T47D (cell line): ENCODE data around the genes ZNF3, MEPCE and AGFG2.

- RRBS: no CpG with 5 or more reads among the region's 10 CpGs
Measured at GRCh38 chr7:99625729-99626453, 9.1 kb downstream of the ZSCAN25 start.

GRCh38 chr7:99672488-99673524 lies 7.0 kb downstream of the CYP3A5 start:
- RRBS: no CpG with 5 or more reads among the region's 10 CpGs

DNA sequence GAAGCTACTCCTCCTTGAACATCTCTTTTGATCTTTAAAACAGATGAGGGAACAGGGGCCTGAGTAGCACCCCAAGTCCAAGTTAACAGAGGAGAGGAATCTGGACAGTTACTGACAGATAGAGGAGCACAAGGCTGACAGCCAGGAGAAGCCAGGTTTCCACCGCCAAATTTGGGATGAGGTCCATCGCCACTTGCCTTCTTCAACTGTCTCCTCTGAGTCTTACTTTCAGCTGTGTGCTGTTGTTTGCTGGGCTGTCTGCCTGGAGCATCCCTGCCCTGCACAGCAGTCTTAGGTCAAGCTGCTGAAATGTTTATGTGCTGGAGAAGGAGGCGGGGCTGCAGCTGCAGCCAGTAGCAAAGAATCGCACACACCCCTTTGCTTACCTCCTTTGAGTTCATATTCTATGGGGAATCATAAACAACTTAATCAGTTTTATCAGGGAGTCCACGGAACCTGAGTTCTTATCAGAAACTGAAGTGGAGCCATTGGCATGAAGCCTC lies 20.1 kb upstream of the CYP3A5 start:
- RRBS: no CpG with 5 or more reads among the region's 5 CpGs

DNA sequence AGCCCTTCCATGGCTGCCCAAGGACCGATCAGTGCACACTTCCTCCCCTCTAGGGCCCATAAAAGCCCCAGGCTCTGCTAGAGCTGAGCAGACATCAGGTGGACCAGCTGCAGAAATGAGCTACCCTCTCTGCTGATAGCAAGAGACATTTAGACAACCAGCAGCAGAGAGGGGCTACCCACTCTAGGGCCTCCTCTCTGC lies 4.5 kb upstream of the CYP3A43 start:
- RRBS: no CpG with 5 or more reads among the region's 1 CpG

DNA sequence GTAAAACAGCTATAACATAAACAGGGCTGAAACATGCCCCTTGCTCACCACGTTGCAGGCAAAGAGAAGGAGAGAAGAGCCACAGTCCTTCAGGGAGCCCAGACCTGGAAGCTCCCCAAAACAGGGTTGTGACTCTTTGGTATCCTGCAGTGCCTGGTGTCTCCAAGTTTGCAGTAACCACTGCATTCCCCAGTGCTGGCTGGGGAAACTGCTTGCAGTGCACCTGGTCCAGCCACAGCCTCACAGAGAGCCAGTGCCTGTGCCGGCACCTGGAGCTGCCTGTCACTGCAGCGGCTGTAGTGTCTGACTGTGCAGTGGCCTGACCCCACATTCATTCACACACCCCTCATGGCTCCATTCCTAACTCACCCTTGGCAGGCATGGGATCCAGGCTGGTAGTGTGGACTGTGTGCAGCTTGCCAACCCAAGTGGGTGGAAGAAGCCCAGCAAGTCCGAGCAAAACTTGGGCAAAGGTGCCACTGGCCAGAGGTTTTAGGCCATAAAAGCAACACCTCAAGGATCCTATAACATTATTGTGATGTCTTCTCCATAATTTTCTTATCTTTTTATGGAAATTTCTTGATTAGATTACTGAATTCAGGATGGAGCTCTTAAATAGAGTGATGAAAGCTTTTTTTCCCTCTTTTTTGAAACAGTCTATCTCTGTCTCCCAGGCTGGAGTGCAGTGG lies 3.7 kb upstream of the CYP3A43 start:
- RRBS: no CpG with 5 or more reads among the region's 4 CpGs

DNA sequence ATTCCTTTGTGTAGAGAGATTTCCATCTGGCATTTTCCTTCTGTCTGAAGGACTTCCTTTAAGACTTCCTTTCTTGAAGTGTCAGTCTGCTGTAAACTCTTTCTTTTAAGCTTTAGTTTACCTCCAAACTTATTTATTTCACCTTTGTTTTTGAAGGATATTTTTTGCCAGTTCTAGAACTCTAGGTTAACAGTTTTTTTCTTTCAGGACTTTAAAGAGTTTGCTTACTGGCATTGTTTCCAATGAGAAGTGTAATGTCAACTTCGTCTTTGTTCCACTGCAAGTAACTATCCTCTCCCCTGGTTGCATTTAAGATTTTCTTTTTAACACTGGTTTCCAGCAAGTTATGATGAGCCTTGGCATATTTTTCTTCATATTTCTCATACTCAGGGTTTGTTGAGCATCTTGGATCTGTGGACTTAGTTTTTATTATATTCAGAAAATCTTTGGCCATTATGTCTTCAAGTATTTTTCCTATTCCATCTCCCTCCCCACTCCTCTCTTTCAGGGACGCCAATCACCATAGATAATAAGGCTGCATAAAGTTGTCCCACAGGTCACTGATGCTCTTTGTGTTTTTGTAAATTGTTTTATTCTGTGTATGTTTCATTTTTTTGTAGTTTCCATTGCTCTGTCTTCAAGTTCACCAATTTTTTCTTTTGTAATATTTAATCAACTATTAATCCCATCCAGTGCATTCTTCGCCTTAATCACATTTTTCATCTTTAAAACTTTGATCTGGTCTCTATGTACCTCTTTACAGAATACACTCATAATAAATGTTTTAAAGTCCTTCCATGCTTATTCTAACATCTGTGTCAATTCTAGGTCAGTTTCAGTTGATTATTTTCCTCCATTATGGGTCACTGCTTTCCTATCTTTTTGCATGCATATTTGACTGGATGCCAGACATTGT lies 18.5 kb downstream of the TRIM4 start:
- RRBS: no CpG with 5 or more reads among the region's 3 CpGs

GRCh38 chr7:100034102-100035320 lies 15.1 kb upstream of the ZSCAN21 start:
- RRBS: no CpG with 5 or more reads among the region's 18 CpGs

DNA sequence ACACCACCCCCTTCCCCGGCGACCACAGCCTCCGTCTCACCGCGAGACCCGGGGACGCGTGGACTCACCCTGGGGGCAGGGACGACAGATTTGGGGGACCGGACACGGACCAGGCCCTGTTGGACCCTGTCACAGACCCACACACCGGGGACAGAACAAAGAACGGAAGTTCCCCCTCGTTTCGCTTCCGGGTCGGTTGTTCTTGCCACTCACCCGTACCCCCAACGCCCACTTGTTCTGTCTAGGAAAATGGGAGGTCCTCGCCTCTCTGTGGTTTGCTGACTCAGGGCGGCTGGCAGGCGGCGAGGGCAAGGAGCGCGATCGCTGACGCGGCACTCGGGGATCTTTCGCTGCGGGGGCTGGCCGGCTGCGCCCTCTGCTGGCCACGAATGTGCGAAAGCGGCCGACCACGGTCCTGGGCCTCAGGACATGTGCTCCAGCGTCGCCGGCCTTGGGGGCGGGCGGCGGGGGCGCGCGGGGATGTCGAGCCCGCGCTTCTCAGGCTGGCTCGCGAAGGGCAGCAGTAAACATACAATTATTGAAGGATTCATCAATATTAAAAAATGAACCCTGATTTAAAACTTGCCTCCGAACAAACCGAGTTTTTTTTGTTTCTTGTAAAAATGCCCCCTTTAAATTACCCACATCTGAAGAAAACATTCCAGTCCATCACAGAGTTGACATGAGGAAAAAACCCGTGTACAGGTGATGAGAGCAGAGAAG lies at the start of gene ZNF3:
Gene ZNF3 (minus strand): TSS at position 157 of the 723 bp plus-strand sequence.
- RRBS: 2% methylated on average over 16 of the region's 55 CpGs

GRCh38 chr7:100130682-100131426 lies 4.1 kb downstream of the MBLAC1 start:
- RRBS: 2% methylated on average over 10 of the region's 23 CpGs

- RRBS: 0% methylated on average over 3 of the region's 29 CpGs
Measured at GRCh38 chr7:100148340-100148817, 339 bp upstream of the LAMTOR4 start.

DNA sequence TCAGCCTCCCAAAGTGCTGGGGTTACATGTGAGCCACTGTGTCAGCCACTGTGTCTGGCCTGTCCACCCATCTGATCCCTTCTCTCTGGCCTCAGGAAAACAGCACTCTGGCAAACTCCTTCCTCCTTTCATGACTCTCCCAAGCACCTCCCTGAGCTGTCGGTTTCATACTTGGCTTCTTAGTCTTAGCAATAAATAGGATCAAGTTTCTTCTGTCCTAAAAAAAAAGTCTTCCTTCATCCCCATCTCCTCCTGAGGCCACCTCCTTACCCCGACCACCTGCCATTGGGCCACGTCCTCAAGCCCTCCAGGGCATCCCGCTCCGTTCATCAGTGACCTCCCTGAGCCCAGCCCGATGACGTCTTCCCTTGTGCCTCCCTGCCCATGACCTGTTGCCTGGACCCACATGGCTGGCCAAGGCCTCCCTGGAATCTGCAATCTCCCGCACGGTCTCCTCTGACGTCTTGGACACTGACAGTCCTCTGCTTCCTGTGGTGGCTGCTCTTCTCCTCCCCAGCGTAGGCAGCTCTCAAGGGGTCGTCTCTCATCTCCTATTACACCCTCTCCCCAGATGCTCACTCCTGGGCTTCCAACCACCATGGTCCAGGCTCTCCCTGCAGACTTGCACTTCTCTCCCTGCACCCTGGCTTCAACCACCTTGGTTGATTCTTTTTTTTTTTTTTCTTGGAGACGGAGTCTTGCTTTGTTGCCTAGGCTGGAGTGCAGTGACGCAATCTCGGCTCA lies 26.6 kb downstream of the PVRIG start:
- RRBS: no CpG with 5 or more reads among the region's 15 CpGs

DNA sequence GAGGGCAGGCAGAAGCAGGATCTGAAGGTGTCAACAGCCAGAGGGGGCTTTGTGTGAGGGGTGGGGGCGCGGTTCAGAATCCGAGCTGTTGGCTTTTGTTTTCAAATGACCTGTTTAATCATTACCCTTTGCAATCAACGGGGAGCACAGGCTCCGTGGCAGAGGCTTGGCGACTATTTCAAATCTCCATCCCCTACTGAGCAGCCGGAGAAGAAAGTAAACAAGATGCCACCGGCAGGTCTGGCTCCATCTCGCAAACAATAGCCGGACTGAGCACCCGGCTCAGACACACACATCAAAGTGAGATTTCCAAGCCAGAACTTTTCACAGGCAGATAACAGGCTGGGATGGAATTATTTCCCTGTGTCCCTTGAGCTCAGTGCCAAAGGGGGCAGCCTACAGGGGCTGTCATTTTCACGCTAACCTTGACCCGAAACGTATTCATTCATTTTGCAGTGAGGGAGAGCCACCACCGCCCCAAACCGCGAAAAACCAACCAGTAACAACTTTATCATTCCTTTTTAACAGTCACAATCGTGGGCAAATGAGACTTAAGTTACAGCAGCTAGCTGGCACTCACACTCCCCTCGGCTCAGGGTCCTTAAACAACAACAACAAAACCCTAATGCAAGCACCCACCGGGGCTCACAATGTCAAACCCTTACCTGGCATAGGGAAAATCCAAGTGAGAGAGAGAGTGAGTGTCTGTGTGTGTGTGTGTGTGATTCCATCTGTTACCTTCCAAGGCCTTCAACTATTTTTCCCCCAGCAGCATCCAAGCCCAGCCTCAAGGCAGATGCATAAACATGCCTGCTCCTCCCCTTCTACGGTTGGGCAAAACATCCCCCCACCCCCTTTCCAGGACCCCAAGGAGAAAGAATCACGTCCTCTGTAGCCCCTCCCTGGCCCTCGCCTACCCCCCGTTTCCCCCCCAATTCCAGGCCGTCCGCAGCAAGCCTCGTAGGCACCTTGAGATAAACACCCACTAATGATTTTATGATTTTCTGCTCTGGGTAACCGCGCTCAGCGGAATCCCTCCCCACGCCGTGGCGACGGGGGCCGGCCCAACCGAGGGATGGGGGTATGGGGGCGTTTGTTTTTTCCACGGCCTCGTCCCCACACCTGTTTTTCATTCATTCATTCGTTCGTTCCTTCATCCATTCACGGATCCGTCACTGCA lies 36.7 kb upstream of the SPDYE3 start:
- RRBS: no CpG with 5 or more reads among the region's 43 CpGs

DNA sequence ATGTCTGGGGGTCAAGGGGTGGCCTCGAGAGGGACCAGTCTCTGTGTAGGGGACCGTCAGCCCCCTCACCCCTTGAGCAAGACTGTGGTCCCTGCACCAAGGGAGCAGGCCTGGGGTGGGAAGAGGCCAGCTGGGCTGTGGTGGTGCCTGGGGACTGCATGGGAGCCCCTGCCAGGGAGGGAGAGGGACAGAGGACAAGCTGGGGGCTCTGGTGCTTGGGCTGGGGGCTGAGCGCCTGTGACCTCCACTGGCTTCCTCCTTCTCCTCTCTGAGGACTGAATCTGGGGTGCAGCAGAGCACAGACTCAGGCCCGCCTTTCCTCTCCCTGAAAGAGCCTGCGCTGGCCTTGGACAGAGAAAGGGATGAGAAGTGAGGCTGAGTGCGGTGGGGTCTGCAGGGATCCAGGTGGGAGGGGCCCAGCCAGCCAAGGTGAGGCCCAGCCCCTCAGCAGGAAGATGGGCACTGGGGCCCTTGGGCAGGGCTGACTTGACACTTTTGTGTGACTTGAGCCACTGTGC lies 691 bp upstream of the PILRB start:
- RRBS: no CpG with 5 or more reads among the region's 6 CpGs

DNA sequence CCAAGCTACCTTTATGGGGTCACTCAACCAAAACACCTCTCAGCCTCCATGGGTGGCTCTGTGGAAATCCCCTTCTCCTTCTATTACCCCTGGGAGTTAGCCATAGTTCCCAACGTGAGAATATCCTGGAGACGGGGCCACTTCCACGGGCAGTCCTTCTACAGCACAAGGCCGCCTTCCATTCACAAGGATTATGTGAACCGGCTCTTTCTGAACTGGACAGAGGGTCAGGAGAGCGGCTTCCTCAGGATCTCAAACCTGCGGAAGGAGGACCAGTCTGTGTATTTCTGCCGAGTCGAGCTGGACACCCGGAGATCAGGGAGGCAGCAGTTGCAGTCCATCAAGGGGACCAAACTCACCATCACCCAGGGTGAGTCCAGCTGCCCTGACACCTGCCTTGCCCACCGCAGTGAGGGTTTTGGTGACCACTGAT lies 809 bp downstream of the PILRB start:
- RRBS: 97% methylated on average over 4 of the region's 11 CpGs

DNA sequence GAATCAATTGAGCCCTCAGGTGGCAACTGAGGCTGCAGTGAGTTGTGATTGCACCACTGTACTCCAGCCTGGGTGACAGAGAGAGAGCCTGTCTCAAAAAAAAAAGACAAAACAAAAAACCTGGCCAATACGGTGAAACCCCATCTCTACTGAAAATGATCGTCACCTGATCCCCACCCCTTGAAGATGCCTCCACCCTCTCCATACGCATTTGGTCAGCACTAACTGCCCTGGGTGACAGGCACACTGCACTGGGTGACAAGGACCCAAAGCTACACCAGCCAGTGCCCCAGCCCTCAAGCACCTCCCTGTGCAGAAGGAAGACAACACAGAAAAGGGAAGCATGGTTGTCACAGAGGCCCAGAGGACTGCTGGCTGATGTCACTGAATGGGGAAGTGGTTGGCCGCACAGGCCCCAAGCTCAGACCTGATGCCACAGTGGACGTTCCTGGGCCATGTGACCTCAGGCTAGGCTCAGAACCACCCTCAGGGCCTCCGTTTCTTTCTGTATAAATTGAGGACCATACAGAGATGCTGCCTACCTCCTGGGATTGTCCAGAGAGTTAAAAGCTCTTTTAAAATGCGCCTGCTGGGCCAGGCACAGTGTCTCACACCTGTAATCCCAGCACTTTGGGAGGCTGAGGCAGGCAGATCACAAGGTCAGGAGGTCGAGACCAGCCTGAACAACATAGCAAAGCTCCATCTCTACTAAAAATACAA lies 4.2 kb upstream of the PILRA start:
- RRBS: no CpG with 5 or more reads among the region's 8 CpGs

DNA sequence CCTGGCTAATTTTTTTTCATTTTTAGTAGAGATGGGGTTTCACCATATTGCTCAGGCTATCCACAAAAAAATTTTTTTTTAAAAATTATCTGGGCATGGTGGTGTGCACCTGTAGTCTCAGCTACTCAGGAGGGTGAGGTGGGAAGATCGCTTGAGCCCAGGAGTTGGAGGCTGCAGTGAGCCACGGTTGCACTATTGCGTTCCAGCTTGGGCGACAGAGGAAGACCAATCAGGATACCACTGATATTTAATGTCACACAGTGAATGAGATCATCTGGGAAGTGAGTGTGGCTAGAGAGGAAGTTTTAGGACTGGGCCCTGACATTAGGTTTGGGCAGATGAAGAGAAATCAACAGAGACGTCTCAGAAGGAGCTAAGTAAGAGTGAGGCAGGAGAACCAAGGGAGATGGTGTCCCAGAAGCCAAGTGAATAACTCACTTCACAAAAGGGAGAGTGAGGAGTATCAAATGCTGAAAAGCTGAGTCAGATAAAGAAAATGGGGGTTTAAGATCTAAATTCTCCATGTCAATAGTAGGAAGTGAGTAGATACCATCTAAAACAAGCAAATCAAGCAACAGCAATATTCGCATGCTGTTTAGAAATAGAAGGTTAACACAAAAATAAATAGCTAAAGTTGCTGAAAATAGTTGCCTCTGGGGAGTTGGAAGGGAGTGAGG lies 11.4 kb downstream of the PILRA start:
- RRBS: no CpG with 5 or more reads among the region's 6 CpGs

DNA sequence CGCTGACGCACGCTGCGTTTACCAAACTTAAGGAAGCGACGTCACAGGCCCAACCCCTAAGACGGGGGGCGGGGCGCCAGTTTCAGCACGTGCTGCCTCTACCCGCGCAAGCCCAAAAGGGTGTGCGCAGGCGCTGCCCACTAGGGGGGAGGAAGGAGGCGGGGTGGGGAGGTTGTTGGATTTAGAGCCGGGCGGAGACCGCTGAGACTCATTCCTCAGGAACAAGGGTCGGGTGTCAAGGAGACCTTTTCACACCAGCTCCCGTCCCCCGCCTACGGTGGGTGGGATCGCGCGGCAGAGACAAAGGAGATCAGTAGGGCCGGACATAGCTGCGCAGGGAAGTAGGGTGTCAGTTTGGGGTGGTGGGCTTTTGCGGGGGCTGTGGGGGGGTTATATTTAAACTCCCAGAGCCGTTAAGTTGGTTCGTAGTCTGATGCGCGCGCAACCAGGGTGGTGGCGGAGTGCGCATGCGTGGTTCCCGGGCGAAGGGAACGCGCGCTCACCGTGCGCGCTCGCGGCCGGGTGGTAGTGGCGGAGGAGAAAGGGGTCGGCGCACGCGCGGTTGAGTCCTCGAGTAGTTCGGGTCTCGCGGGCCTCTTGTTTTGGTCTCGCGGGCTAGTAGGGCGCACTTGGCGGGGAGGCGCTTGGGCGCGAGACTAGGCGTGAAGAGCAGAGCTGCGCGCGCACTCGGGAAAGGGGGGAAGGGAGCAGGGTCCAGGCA lies at the start of gene MEPCE:
Gene MEPCE (plus strand): TSS at position 595 of the 721 bp plus-strand sequence.
- RRBS: 1% methylated on average over 11 of the region's 69 CpGs

- RRBS: 38% methylated on average over 8 of the region's 39 CpGs
Measured at GRCh38 chr7:100477151-100478058, 1.6 kb downstream of the TSC22D4 start.

- RRBS: 57% methylated on average over 3 of the region's 11 CpGs
Measured at GRCh38 chr7:100489815-100490309, 6.1 kb downstream of the NYAP1 start.

DNA sequence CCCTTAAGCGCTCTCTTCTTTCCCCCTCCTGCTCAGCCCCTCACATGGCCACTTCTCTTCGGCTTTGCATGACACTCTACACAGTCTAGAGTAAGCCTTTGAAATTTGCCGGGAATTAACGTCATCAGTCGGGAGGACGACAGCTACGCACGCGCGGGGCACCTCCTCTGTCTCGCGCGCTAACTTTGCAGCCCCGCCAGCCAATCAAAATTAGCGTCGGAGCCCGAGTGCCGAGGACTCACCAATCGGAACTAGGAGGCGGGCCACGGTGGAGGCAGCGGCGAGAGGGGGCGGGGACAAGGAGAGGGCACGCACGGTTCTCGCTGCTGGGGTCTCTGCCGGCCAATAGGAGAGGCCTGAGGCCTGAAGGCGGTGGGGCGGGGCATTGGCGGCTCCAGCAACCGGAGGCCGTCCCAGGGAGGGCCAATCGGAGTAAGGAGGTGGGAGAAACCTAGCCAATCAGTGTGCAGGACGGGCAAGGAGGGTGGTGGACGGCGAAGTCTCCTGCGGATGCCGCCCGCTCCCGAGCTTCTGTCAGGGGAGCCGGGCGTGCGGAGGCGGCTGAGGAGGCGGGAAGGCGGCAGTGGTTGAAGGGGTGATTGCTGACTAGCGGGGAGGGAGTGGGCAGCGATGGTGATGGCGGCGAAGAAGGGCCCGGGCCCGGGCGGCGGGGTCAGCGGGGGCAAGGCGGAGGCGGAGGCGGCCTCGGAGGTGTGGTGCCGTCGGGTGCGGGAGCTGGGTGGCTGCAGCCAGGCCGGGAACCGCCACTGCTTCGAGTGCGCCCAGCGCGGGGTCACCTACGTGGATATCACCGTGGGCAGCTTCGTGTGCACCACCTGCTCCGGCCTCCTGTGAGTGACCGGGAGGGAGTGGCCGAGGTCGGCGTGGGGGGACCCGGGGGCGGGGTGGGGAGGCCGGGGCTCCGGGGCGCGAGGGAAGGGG lies at the start of gene AGFG2:
Gene AGFG2 (plus strand): TSS at position 487 of the 942 bp plus-strand sequence.
- RRBS: 1% methylated on average over 38 of the region's 83 CpGs